Metanephros (tissue), 2 donors: ENCODE measurements around a stretch of chr2.

DNA sequence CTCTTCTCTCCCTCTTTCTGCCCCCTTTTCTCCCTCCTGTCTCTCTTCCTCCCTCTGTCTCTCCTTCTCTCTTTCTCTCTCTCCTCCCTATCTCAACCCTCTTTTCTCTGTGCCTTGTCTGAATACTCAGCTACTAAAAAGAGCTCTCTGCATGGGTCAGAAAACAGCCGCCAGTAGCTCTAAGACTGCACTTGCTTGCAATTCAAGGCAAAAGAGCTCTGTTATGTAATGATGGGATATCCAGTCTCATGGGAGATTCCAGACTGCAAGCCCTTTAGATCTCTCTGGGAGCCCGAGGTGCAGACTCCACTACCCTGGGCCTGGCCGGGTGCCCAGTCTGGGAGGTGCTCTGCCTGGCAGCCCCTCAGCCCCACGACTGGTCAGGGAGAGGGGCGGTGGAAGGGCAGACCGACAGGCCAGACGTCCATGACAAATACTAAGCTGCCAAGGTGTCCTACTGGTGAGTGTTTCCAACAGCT is 5.5 kb upstream of the ADI1 start:
- RAMPAGE, long total RNA = no peak

- RAMPAGE, long total RNA = no peak
Measured at GRCh38 chr2:3536731-3537168, 17.4 kb upstream of the ADI1 start.

DNA sequence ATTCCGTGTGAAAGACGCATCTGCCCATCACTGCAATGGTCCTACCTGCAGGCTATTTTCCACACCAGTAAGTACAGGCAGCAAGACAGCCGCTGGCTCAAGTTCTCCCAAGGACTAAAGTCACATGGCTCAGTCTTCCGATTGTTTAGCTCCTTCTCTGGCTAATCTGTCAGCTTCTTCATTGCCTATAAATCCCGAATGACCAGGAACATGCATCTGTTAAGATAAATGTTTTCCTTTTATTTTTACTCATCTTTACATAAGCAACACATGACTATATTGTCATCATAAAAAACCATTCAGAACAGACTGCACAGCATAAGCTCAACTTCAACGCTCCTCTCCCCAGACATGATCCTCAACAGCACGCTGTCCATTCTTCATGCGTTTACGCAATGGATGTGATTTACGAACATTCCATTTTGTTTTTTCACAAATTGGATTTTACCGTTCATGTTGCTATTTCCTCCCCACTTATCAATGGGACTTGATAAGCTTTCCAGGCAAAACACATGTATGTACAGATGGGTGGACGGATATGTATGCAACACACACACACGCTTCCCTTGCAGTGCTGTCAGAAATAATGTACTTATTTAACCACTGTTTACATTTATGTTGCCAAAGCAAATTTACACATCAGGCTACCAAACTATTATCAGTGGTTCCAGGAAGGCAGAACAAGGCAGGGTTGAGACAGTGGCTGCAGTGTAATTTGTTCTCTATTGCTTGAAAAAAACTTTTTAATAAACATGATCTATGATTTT is 12.3 kb downstream of the RNASEH1 start:
- RAMPAGE, long total RNA = no peak

GRCh38 chr2:3557282-3557481 is 951 bp downstream of the RNASEH1 start:
- RAMPAGE, long total RNA = no peak

DNA sequence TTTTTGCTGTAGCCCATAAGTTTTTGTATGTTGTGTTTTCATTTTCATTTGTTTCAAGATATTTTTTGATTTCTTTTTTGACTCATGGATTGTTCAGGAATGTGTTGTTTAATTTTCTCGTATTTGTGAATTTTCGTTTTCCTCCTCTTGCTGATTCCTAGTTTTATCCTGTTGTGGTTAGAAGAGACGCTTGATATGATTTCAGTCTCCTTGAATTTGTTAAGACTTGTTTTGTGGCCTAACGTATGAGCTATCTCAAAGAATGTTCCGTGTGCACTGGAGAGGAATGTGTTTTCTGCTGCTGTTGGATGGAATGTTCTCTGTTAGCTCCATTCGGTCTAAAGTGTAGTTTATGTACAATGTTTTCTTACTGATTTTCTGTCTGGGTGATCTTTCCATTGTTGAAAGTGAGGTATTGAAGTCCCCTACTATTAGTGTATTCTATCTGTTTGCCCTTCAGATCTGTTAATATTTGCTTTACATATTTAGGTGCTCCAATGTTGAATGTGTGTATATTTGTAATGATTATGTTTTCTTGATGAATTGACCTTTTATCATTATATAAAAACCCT is 25.9 kb downstream of the COLEC11 start:
- RAMPAGE, long total RNA = no peak

DNA sequence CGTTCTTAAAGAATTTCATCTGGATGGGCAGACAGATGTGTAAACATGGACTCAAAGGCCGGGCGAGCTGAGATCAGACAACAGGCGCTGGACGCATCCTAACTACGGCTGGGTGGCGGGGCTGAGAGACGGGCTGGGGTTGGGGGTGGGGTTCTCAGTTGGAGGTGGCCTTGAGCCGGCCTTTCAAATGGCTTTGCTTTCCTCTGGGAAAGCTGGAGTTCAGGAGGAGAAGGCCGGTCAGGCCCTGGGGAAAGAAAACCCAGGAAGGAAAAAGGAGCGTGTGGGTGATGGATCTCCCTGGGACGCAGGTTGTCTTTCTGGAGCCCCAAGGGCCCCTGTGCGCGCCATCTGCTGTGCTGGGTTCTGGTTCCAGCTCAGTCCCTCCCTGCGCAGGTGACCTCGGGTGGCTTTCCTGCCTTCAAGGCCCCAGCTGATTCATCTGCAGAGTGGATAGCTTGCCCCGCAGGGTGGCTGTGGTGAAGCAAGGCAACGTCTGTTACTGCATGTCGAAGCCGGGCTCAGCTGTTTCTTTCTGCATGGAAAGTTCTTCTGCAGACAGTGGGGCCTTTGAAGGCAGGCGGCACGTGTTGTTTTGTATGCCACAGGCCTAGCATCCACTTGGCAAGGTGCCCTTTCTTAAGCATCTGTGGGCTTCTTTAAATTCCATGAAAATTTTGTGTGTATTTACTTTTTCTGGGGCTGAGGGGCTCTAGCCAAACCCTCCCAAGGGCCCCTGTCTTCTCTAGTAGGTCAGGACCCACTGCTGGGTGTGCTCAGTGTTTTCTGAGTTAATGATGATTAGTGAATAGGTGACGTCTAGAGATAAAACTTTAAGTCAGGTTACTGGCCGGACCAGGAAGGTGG is 670 bp upstream of the ALLC start:
- RAMPAGE, long total RNA = no peak

DNA sequence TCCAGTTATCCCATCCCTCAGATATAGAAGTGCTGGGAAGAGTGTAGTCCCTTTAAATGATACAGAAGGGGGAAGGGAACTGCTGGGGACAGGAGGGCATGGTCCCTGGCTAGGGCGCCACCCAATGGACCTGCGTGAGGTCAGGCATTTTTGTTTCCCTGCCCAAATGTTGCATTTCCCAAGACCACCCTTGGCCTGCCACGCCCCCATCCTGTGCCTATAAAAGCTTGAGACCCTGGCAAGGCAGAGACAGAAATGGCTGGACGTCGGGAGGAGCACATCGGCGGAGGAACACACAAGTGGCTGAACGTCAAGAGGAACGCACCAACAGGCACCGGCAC is 35.8 kb downstream of the DCDC2C start:
- RAMPAGE, long total RNA = no peak

- RAMPAGE, long total RNA = no peak
Measured at GRCh38 chr2:4135824-4136121, 432.4 kb downstream of the DCDC2C start.

DNA sequence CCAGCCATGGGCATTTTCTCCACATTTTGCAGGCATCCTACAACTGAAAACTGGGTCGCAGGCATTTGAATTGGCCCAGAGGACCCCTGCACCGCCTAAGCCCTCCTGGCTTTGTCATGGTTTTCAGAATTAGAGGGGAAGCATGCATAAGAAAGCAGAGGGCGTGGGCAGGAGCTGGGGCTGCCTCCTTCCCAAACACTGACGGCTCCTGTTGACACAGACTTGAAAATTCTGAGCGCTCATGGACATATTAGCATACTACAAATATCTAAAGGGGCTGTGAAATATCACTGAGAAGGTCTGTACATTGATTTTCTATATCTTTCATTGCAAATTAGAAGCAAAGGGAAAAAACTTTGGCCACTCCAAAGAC is 34.1 kb downstream of the SOX11 start:
- RAMPAGE, long total RNA = no peak

GRCh38 chr2:5786856-5787307 is 94.7 kb downstream of the SOX11 start:
- RAMPAGE, long total RNA = no peak

- RAMPAGE, long total RNA = no peak
Measured at GRCh38 chr2:6650147-6650934, 215.4 kb downstream of the CMPK2 start.

DNA sequence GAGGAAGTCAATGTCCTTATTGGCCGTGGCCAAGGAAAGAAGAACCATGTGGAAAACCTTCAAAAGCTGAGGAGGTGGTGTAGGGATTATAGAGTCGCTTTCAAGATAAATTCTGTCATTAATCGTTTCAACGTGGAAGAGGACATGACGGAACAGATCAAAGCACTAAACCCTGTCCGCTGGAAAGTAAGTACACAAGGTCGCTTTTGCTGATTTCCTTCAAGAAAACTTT is 9.3 kb downstream of the RSAD2 start:
- RAMPAGE, long total RNA = no peak

DNA sequence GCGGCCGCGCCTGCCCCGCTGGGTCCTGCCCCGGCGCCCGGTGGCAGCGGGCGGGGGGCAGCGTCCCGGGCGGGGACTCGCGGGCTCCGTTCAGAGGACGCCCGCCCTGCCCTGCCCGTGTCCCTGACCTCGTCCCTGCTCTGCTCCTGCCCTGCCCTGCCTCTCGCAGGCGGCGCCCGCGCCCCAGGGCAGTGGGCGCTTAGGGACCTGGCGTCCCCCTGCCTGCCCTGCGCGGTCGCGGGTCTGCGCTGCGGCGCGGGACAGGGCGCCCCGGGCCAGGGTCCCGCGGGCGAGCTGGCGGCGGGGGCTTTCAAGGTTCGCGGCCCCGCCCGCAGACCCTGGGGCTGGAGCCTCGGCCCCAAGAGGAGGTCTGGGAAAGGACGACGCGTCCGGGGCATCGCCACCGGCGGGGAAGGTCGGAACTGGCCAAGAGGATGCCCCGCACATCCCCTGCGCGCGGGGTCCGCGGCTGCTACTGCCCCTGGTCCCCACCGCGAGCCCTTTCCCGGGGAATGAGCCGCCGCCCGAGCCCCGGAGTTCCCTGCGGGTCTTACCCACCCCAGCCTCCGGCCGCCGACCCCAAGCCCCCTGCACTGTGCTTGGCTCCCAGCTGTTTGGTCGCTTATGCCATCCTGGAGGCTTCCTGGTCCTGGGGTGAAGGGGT is 647 bp downstream of the RNF144A start:
- RAMPAGE, long total RNA = no peak

DNA sequence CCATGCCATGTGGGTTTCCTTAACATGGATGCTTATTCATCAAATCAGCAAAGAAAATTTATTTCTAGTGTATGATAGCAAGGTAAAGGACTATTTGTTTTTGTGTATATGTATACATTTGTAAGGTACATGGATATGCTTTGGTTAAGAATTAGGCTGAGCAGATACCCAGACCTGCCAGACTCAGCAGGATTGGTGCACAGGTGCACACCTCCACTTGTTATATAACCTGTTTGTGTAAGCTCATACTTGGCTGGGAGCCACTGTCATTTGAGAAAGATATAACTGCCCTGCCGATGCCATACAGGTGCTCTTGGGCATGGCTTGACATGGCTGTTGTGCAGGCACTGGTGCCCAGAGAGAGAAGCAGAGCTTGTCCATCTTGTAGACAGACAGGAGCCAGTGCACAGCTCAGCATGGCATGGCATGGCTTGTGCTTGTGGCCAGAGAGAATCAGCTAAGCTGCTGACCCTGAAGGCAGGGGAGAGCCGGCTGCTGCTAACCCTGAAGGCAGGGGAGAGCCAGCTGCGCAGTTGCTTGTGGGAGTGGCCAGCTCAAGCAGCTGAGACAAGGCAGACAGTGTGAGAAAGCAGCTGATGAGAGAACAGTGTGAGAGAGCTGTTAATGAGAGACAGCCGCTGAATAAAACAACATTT is 136.5 kb downstream of the RNF144A start:
- RAMPAGE, long total RNA = no peak

GRCh38 chr2:7610010-7610580 is 692.9 kb downstream of the RNF144A start:
- RAMPAGE, long total RNA = no peak

DNA sequence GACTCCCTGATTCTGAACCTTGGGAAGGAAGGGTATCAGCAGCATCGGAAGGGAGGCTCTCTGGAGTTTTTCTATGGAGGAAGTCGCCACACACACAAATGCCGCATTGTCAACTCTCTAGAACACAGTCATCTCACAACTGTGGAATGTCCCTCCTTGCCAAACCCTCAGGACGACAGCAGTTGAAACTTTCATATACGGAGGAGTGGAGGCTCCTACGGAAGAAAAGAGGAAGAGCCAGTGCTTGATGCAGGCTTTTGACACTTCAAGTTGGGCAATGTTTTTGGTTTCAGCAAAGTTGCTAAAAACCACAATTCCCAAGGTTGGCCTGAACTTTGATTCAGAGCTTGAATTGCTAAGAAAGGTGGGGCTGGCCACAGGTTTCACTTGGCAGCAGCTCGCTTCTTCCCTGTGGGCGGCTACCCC is 856.1 kb downstream of the RNF144A start:
- RAMPAGE, long total RNA = no peak

DNA sequence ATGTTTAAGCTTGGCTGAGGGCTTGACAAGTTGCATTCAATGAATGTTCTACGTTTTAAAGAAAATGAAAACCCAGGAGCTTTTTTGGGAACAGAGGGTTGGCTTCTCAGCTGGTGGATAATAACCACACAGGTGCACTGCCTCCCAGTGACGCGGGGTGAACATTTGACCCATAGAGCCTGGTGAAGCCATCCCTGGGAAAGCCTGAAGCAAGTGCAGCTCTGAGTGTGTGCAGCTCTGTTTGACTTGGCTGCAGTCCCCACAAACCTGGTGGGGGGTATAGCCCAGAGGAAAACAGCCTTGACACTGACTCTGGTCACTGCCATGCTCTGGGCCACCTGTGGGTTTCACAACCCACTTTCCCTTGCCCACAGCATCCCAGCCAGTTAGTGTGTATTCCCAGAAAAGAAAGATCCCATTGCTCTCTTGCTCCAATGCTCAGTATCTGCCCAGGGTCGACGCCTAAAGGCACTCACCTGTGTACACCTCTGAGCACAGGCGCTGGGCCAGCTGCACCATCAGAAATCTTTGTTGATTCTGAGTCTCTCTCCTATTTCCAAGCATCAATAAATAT is 875.0 kb downstream of the RNF144A start:
- RAMPAGE, long total RNA = no peak

DNA sequence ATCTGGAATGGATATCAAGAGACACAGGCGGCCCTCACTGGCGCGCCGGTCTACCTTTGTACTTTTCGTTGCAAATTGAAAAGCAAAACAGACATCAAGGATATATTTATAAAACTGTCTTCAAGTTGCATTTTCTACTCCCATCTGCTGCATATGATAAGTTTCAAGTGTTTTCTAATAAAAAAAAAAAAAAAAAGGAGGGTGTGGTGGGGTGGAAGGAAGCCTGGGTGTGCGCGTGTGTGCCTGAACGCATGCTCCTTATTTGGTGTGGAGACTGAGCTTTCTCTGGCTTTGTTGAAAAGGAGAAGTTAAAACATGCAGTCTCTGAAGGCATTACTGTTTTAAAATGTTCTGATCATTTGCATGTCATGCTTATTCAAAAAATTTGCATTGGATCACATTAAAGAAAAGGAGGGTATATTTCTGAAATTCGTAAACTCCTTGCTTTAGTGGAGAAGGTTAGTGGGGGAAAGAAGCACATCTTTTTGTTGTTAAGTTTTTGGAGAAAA is 546.6 kb upstream of the ID2 start:
- RAMPAGE, long total RNA = no peak

- RAMPAGE, long total RNA = no peak
Measured at GRCh38 chr2:8235290-8235550, 446.6 kb upstream of the ID2 start.

- RAMPAGE, long total RNA = no peak
Measured at GRCh38 chr2:8242512-8243458, 439.1 kb upstream of the ID2 start.